Measurements from ENCODE around the genes MAP3K7CL, KRTAP6-3, KRTAP11-1 and KRTAP19-8.

DNA sequence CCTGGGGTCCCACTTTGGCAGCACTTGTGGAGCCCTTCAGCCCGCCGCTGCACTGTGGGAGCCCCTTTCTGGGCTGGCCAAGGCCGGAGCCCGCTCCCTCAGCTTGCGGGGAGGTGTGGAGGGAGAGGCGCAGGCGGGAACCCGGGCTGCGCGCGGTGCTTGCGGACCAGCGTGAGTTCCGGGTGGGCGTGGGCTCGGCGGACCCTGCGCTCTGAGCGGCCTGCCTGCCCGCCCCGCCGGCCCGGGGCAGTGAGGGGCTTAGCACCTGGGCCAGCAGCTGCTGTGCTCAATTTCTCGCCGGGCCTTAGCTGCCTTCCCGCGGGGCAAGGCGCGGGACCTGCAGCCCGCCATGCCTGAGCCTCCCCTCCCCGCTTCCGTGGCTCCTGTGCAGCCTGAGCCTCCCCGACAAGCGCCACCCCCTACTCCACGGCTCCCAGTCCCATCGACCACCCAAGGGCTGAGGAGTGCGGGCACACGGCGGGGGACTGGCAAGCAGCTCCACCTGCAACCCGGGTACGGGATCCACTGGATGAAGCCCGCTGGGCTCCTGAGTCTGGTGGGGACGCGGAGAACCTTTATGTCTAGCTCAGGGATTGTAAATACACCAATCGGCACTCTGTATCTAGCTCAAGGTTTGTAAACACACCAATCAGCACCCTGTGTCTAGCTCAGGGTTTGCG lies 7.5 kb upstream of the LTN1 start:
- PRO-cap: no peak

DNA sequence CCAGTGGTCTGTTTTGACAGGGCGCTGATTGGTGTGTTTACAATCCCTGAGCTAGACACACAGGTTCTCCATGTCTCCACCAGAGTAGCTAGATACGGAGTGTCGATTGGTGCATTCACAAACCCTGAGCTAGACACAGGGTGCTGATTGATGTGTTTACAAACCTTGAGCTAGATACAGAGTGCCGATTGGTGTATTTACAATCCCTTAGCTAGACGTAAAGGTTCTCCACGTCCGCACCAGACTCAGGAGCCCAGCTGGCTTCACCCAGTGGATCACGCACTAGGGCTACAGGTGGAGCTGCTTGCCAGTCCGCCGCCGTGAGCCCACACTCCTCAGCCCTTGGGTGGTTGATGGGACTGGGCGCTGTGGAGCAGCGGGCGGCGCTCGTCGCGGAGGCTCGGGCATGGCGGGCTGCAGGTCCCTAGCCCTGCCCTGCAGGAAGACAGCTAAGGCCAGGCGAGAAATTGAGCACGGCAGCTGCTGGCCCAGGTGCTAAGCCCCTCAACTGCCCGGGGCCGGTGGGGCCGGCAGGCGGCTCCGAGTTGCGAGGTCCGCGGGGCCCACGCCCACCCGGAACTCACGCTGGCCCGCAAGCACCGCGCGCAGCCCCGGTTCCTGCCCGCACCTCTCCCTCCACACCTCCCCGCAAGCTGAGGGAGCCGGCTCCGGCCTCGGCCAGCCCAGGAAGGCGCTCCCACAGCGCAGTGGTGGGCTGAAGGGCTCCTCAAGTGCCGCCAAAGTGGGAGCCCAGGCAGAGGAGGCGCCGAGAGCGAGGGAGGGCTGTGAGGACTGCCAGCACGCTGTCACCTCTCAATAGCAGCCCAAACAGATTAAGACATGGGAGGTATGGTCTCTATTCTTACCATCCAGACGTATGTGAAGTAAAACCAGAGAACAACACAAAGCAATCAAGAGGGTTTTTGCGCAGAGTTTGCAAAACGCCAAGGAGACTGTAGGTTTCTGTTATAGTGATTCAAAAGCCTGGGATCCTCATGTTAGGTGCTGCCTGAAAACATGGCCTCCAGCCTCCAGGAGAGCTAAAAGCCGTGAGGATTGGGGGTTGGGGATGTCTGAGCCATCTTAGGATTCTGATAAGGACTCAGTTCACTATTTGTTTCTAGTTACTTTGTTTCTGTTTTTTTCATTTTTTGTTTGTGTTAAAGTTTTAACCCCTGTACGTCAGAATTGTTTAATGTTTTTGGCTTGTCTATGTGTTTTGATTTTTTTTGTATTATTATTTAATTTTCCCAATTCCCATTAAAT lies 3.9 kb upstream of the CCT8 start:
- PRO-cap: unidirectional peak, plus-strand start at position 82 of the sequence; unidirectional peak, plus-strand start at position 270 of the sequence; unidirectional peak, plus-strand start at position 310 of the sequence

GRCh38 chr21:29130075-29131186 lies at the start of gene MAP3K7CL:
MAP3K7CL (plus strand) TSS chr21:29130644.
- PRO-cap: no peak

- PRO-cap: no peak
These were observed 44.2 kb downstream of the MAP3K7CL start for GRCh38 chr21:29174558-29175072.

DNA sequence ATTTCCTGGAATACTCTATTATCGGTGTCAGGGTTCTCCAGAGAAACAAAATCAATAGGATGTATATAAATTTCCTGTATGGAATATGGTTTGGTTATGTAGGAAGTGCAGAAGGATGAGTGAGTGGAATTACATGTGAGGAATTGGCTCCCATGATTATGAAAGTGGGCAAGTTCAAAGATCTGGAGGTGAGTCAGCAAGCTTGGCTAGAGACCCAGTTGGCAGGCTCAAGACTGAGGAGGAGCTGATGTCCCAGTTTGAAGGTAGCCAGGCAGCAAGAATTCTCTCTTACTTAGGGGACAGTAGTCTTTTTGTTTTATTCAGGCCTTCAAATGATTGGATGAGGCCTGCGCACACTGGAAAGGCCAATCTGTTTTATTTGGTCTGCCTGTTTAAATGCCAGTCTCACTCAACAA lies 57.5 kb downstream of the MAP3K7CL start:
- PRO-cap: no peak

DNA sequence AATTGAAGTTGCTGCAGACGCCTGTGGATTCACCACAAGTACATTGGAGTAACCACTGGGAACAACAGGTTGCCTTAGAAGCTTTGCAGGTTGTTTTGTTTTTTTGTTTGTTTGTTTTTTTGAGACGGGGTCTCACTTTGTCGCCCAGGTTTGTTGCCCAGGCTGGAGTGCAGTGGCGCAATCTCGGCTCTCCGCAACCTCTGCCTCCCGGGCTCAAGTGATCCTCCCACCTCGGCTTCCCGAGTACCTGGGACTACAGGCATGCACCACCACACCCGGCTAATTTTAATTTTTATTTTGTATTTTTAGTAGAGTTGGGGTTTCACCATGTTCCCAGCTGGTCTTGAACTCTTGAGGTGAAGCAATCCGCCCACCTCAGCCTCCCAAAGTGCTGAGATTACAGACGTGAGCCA lies 63.2 kb downstream of the MAP3K7CL start:
- PRO-cap: no peak

DNA sequence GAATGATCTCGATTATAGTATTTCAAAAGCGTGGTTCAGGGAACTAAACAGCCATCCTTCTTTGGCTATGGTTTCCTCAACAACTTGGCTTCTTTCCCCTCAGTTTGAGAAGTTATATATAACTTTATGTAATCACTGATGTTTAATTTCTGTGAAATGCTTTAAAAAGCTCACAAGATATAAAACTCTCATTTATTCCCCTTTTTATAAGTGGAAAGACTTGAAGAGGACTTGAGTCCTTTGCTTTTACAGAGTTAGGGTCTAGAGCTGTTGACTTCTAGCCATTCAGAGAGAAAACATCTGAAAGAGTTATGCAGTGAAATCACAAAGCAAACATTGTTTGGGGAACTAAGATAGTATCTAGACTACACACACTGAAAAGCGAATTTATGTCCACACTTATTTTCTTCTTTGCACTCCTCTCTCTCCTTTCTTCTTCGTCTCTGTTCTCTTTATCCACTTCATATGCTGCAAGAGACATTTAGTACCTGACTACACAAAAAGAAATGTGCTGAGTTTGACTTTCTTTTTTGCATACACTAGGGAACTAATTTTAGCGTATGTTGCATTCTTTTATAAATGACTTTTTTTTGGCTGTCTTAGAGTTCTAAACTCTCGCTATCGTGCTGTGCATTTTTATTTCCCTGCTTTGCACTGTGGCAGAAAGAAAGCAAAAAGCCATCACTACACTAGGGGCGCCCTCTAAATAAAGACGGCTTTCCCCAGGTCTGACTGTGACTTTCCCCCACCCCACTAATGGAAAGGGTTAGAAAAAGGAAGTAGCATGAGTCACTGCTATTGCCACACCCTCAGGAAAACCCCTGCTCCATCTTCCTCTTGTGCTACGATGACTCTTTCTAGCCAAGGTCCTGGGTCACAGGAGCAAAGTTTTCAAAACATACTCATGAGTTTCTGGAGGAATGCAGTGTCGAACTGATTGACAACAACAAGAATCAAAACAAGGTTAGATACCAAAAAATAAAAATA lies 65.6 kb downstream of the MAP3K7CL start:
- PRO-cap: unidirectional peak, minus-strand start at position 298 of the sequence; bidirectional peak, plus-strand start at position 905 of the sequence, minus-strand start at position 730 of the sequence

GRCh38 chr21:29299277-29299880 lies 657 bp downstream of the BACH1 start:
- PRO-cap: bidirectional peak, plus-strand start at chr21:29299377, minus-strand start at chr21:29299519

GRCh38 chr21:29427556-29428447 lies 129.1 kb downstream of the BACH1 start:
- PRO-cap: no peak

- PRO-cap: no peak
These were observed 175.0 kb downstream of the BACH1 start for GRCh38 chr21:29473612-29474310.

DNA sequence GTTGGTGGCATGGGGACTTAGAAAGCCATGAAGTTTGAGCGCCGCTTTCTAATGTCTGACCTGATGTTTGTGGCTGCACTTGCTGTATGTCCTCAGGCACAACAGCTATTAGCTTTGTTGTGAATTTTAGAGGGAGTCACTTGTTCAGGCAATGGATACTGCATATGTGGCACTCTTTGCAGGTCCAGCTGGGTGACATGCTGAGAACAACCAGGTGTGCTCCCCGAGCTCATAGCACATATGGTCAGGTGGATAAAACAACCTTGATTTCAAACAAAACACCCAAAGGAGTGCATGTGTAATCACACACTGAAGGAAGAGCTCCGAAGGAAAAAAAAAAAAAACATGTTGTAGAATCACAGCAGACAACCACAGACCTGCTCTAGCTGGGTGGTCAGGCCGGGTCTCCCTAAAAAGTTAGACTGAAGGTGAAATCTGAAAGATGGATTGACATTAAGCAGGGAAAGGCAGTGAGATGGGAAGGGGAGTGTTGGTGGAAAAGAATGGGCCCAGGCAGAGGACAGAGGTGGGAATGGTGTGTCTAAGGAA lies 178.7 kb downstream of the BACH1 start:
- PRO-cap: no peak

- PRO-cap: unidirectional peak, minus-strand start at chr21:29484750
These were observed 185.8 kb downstream of the BACH1 start for GRCh38 chr21:29484656-29484855.

- PRO-cap: no peak
These were observed 292.4 kb downstream of the GRIK1 start for GRCh38 chr21:29647131-29647981.

DNA sequence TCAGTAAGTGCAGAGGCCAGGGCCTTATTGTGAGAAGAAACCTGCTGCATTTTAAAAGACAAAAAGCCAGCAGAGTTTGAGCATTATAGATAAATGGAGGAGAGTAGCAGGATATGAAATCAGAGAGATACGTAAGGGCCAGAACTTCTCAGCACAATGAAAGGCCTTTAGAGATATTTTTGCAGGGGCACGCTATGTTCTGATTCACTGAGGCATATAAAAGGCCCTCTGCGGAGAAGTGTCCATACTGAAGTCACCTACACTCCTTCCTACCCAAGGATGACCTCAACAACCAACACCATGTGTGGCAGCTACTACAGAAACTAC lies at the start of gene KRTAP6-3:
KRTAP6-3 (plus strand) TSS at position 274 of the 327 bp plus-strand sequence.
- PRO-cap: no peak

GRCh38 chr21:30881266-30881826 lies at the start of gene KRTAP11-1:
KRTAP11-1 (minus strand) TSS chr21:30881580.
- PRO-cap: no peak

DNA sequence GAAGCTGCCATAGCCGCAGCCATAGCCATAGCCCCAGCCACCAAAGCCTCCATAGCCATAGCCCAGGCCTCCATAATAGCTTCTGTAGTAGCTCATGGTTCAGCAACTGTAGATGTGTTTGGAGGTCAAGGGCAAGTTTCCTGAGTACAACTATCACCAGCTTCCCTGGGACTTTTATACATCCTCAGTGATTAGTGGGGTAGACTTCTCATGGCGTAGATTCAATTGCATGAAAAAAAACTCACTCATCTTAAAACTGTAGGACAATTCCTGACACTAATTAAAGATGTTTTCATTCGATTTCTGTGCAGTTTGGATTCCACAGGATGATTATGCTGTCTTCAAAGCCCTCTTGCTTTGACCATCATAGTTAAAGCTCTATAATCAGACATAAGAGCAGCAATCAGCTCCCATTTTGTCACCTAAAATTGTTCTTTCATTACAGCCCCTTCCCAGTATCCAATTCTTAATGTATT lies at the start of gene KRTAP19-8:
KRTAP19-8 (minus strand) TSS at position 129 of the 476 bp plus-strand sequence.
- PRO-cap: no peak

DNA sequence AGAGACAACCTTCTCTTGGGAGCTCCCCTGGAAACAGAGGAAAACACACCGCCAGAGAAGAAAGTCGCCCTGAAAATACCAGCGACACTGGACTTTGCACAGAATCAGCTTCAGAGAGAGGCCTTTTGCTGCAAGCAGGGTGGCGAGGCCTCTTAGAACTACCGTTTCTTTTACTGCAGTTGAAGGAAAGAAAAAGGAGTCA lies 74.5 kb upstream of the TIAM1 start:
- PRO-cap: no peak

- PRO-cap: no peak
These were observed 1.6 kb downstream of the SCAF4 start for GRCh38 chr21:31730433-31730677.

DNA sequence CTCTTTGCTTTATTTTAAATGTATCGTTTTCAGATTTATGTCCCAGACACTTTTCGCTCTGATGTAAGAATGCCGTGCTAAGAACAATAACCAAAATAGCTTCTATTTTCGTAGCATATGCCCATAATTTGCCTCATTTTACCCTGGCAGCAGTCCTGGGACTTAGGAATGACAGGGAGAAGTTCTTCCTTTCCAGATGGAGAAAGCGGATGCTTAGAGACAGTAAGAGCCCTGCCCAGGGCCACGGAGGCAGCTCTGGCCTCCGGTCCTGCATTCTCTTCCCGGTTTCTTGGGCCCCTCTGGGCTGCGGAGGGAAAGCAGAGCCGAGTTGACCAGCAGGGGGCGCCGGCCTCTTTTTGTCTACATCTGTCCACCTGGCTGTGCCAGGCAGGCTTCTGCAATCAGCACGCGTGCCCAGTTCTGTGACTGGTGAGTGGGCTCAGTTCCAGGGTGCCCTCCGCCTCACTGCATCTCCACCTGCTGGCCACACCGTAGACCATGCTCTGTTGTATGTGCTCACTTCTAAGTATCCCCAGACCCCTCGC lies 6.9 kb upstream of the HUNK start:
- PRO-cap: no peak

DNA sequence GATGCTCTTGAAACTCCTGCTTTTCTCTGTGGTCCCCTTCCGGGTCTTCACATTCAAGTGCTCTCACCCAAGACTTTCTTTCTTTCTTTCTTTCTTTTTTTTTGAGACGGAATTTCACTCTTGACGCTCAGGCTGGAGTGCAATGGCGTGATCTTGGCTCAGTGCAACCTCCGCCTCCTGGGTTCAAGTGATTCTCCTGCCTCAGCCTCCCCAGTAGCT lies 85.3 kb downstream of the HUNK start:
- PRO-cap: no peak